ENCODE measurements around a stretch of chr1.

DNA sequence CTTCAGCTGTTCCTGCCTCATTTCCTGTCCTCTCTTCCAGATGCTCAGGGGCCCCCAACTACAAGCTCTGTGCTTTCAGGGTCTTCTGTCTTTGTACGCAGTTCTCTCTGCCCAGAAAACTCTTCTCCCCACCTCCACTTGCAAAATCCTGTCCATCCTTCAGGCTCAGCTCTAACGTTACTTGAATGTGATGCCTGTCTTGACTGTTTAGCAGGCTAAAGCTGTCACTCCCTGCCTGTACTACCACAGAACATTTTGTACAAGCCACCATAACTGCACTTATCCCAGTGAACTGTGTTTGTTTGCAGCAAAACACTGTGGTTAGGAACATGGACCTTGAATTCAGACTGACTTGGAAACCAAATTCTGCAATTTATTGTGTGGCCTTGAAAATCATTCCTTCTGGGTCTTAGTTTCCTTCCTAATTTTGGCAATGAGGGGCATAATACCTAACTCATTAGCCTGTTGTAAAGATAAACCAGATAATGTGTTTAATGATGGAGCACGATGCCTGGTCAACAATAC is 2.2 kb upstream of the SMYD2 start:
- PRO-cap = no peak

GRCh38 chr1:214331916-214332299 is 50.9 kb downstream of the SMYD2 start:
- PRO-cap = no peak

DNA sequence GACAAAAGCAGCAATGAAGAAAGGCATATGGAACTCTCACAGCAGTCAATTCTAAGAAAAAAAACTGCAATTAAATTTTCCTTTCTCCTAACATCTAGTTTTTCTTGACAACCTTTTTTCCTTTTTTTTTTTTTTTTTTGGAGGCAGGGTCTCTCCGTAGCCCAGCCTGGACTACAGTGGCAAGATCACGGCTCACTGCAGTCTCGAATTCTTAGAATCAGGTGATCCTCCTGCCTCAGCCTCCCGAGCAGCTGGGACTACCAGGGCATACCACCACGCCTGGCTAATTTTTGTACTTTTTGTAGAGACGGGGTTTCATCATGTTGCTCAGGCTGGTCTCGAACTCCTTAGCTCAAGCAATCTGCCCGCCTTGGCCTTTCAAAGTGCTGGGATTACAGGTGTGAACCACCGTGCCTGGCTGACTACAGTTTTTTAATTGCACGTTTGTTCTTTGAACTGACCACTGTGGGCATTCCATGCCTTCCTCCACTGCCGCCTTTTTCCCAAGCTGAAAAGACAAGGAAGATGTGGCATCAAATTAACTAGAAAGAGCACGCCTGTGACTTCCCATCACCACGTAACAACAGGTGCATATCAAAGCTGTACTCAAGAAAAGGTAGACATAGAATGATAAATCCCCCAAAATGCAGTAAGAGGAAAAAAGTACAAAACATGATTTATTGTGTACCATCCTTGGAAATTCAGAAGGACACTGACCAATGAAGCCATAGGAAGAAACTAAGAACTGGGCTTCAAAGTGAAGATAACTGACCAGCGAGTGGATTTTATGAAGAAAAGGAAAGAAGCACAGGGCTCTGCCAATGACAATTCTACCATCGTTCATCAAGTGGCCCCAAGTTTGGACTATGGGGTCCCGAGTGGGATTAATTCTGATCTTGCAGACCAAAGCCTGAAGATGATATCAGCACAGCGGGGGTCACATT is 75.2 kb downstream of the SMYD2 start:
- PRO-cap = no peak

DNA sequence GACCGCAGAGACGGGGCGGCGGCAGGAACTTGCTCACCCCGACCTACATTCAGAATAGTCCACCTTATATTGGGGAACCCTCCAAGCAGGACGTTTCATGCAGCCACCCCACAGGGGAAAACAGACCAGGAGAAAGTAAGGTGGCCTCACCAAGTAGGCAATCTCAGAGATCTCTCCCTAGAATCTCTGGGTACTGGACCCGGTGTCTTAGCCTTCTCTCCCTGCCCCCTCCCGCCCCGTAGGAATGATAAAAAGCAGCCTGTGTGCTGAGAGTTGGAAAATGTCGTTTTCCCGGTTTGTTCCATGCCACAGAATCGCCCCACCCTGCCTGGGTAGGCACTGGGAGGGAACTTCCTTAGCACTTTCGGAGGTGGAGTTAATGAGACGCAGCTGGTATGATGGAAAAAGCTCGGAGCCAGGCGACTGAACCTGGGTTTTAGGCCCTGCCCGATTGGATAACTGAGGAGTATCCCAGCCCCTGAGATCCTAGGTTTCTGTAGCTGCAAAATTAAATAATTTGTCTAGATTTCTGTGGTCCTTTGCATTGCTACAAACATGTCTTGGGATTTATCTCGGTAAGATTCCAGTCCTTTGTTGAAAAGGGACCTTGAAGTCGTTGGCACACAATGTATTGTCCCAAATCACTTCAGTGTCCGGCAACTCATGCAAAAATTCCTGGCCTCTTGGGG is 907 bp upstream of the PTPN14 start:
- PRO-cap = bidirectional peak, plus-strand start at position 361 of the sequence, minus-strand start at position 246 of the sequence; bidirectional peak, plus-strand start outside the sequence, minus-strand start at position 629 of the sequence

DNA sequence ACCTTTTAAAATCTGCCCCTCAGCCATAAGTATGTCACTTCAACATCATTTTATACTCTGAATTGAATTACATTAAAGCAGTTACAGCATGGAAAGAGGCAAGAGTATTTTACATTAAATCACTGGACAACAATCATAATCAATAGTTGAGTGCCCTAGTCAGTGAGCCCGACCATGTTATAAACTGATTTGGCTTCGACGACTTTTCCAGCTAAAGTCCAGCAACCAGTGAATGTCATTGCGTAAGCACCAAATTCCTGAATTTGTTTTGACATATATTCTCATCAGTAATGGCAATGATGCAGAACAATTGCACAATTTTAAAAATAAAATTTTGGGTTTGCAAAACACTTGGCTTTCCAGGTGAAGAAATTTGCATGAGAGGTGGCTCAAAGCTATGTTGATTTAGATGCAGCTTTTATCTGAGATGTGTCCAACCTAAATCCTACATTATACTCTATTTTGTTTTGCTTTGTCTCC is 59.1 kb upstream of the KCNK2 start:
- PRO-cap = no peak

GRCh38 chr1:215570207-215570754 is 3.2 kb downstream of the KCTD3 start:
- PRO-cap = no peak

DNA sequence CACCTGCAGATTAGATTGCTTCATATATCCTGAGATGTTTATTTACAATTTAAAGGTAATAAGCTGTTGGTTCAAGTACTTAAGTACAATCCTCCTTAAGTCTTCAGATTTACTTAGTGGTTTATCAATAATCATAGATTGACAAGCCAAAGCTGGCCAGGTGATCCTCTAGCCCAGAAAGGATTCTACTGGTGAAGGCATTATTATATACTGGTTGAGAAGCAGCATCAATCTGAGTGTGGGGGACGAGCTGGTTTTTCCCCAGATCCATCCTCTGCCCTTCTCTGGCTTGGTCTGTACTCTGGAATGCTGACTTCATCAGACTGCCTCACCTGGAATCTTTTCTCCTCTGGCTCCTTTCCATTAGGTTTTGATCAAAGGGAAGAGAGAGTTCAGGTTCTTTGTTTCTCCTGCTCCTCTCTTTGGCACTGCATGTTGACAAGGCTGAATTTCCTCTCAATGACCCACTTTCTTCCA is 93.9 kb downstream of the KCTD3 start:
- PRO-cap = no peak

GRCh38 chr1:216531254-216531793 is 108.1 kb upstream of the USH2A start:
- PRO-cap = no peak

DNA sequence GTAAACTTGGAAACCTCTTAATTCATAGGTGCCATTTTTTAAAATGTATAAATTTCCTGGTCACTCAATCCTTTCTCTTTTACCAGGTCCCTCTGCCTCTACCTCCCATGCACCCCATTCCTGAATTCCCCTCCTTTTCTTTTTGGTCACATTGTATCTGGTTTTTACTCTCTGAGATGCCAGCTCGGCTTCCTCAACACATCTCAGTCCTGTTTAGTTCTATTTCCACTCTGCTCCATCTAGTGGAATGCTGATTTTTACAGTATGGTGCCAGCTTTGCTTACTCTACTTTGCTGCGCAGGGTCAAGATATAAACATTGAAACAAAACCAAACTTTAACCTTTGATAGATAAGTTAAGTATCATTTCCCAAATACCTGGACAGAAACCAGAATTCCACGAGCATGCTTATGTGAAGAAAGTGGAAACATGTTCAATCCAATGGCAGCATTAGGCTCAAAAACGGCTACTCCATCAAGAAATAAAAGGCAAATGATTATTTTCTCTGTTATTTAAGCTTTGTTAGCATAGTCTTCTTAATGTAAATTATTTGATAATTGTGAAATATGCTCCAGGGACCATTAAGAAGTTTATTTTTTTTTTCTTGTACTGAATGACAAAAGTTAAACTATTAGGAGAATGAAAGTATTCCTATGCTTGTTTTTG is 95.9 kb downstream of the ESRRG start:
- PRO-cap = no peak

DNA sequence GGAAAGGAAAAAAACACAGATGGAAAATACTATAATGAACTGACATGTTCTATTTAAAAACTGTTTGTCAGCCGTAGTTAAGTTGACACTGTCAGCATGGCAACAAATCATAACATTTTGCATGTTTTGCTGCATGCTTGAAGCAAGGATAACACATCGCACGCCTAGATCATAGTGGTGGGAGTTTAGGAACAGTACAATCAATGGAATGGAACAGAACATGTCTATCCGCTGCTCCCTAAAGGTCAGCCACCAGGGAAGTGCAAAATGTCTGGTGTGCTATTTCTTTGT is 62.5 kb upstream of the ESRRG start:
- PRO-cap = no peak

DNA sequence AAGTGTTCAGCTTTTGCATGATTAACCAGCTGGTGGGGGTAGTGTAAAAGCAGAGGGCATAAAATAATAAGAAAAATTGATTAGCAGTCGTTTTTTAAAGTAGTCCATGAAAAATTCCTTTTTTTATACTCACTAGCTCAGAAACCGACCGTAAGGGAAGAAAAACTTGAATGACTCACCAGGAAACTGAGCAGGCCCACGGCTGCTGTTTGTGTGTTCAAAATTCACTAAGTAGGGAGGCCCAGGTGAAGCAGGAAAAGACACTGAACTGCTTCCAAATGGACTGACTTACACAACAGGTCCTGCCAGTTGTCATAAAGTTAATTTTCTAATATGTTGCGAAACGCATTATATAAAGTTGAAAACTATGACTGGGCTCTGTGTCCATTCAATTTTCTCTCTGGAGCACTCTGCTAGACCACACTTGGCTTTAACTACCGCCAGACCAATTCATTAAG is 306.0 kb upstream of the ESRRG start:
- PRO-cap = no peak

DNA sequence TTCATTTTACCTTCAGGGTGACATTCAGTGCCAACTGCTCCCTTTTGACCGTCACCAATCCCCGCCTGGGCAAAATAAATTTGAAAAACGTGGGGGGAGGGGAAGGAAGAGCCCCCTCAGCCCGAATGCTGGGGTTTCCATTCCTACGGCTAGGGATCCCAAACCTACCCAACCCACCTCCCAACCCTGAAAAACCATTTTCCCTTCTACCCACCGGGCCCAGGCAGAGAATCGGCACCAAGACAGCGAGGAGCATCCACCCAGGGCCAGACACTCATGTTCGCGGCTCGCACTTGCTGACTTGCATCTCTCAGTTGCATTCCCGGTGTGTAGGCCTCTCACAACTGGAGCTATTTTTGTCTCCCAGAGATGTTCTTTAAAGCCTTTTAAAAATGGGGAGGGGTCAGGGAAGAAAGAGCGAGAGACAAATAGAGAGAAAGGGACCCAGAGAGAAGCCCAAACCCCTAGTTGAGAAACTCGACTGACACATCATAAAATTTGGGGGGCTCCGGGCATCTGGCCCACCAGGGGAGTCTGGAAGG is 367.1 kb upstream of the ESRRG start:
- PRO-cap = no peak

GRCh38 chr1:218348093-218348429 is 2.9 kb downstream of the TGFB2 start:
- PRO-cap = no peak

DNA sequence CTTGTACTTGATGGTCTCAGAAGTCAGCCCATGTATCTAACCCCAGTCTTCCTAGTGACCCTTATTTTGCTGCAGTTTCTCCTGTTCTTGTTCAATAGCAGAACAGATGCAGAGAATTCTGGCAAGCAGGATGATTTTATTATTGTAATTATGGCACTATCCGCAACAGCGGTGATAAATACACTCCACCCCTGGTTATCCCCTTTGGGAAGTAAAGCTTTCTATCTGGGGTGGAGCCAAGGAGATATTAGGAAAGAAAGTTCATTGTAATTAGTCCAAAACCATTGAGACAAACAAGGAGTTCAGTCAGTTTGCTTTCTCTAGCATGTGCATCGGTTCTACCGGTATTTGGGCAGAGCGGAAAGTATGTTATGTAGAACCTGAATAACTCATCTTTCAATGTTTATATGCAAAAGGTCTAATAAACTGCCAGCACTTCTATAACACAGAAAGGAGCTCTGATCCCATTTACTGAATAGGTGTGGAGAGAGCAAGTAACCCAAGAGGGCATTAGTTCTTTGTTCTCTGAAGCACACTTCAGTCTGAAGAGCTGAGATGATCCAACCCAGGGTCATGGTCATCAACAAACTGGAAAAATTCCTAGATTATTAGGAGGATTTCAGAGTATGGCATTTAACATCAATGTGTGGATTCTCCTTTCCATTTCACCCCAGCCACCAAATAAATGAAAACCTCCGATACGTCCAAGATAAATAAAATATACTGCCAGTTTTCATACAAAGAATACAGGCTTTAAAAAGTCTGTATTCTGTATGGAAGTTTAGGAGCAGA is 3.5 kb downstream of the TGFB2 start:
- PRO-cap = no peak

- PRO-cap = no peak
These were observed 76.6 kb downstream of the TGFB2 start for GRCh38 chr1:218421733-218422079.

DNA sequence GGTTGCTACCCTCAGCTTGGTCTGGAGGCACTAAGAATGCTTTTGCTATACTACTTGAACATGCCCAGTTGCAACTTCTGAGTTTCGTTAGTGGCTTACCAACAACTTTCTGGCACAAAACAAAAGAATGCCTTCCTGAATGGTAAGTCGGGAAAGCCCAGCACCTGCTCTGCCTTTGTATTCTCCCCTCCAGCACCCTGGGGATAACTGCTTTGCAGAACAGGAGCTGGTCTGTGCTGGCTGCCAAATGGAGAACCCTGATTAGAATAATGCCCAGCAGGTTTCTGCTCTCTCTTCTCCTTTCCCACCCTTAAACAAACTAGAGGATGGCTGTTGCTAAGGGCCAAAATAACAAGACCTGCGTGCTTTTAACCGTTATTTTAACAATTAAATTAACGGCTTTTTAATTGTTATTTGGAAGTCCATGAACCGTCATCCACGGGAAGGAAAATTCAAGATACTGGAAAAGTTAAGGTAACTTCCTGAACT is 149.4 kb downstream of the TGFB2 start:
- PRO-cap = bidirectional peak, plus-strand start at position 313 of the sequence, minus-strand start at position 268 of the sequence

GRCh38 chr1:218498053-218499130 is 153.3 kb downstream of the TGFB2 start:
- PRO-cap = no peak

GRCh38 chr1:219173256-219173584 is 458 bp upstream of the LYPLAL1 start:
- PRO-cap = no peak

DNA sequence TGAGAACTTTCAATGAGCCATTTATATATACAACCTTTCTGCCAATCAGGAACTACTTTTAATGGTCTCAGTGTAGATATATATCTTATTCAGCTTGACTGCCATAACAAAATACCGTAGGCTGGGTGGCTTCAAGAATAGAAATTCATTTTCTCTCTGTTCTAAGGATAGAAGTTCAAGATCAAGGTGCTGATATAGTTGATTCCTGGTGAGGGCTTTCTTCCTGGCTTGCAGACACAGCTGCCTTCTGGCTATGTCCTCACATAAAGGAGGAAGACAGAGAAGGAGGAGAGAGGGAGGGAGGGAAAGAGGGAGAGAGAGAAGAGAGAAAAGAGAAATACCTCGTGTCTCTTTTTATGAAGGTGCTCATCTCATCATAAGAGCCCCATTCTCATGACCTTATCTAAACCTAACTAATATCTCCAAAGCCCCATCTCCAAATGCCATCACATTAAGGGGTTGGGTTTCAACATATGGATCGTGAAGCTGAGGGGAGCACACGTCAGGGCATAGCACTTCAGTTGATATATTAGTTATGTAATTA is 209.0 kb downstream of the ZC3H11B start:
- PRO-cap = no peak

- PRO-cap = no peak
These were observed 44.5 kb downstream of the ZC3H11B start for GRCh38 chr1:219568465-219568814.